ENCODE results near the genes USO1 and CXCL11.

DNA sequence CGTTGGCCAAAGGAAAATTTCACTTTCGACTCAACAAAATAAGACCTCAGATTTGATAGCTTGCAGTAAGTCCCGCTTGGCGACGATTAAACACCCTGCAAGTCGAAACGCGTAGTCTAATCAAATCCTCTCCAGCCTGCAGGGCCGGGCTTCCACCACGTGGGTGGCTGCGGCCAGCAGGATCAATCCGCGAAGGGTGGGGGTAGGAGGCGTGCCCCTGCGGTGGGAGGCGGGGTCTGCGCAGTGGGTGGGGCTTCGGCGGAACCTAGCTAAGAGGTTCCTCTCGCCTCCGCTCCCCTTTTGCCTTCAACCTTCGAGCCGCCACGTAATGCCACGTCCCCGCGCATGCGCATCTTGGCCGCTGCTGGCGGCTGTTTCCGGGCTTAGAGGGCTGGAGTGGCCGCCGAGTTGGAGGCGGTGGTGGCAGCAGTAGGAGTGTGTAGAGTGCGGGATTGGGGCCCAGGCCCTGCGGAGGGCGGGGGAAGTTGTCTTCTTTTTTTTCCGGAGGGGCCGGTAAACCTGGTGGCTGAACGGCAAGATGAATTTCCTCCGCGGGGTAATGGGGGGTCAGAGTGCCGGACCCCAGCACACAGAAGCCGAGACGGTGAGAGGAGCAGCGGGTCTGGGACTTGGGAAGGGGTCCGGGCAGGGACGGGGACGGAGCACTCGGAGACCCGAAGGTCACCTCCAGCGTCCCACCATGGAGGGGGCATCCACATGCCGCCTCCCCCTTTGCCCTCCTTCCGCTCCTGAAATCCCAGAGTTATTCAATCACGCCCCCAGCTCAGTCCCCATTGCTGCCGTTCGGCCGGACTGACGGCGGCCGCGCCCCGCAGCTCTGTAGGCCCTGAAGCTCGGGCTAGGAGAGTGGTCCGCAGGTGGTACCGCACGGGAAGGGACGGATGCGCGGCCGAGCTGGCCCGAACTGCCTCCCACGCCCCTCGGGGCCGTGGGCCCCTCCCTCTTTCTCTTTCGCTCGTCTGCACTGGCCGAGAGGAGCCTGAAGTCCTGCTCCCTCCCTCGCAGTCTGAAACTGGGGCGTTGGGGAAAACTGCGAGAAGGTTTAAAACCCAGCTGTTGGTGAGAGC, at the start of gene USO1:
Gene USO1 (plus strand): TSS at position 296 of the 1,088 bp plus-strand sequence.
- PRO-cap = bidirectional peak, plus-strand start at position 386 of the sequence, minus-strand start at position 92 of the sequence; bidirectional peak, plus-strand start at position 979 of the sequence, minus-strand start at position 1,035 of the sequence

DNA sequence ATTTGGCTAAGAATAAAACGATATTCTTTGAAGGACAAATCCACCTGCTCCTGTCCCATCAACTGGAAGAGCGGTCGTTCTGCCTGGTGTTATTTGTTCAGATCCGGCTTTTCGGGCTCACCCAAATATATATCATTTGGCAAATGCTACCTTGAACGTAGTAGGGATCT, 878 bp downstream of the USO1 start:
- PRO-cap = no peak

DNA sequence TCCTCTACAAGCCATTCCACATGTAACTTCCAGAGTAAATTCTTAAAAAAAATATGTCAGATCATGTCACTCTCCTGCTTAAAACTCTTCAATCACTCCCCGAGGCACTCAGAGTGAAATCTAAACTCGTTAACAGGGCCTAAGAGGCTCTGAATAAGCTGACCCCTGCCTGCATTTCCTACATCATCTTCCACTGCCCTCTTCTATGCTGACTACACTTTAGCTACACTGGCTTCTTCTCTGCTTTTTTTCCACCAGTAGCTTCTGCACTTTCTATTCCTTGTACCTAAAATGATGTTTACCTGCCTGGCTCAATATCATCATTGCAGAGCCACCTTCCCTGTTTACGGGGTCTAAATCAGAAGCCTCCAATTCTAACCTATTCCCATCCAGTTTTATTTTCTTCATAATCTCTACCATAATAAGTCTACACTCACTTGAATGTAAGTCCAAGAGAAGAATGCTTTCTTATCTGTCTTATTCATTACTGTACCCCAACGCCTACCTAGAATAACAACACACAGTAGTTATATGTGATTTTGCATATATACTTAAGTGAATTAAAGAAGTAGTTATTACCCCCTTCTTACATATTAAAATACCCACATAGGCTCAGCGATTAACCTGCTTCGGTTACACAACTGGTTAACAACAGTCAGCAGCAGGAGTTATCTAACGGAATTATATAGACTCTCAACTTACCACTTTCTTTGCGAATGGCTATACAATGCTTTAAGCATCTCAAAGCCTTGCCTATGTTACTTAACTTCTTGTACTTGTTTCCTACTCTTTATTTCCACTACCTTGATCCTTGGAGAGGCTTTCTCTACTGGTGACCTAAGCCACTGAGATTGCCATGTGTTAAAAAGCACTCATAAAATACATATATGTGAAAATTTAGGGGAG, 1.5 kb downstream of the SDAD1 start:
- PRO-cap = no peak

GRCh38 chr4:76035866-76036493, at the start of gene CXCL11:
TSS of gene CXCL11 (minus strand) at chr4:76036070.
- PRO-cap = no peak

DNA sequence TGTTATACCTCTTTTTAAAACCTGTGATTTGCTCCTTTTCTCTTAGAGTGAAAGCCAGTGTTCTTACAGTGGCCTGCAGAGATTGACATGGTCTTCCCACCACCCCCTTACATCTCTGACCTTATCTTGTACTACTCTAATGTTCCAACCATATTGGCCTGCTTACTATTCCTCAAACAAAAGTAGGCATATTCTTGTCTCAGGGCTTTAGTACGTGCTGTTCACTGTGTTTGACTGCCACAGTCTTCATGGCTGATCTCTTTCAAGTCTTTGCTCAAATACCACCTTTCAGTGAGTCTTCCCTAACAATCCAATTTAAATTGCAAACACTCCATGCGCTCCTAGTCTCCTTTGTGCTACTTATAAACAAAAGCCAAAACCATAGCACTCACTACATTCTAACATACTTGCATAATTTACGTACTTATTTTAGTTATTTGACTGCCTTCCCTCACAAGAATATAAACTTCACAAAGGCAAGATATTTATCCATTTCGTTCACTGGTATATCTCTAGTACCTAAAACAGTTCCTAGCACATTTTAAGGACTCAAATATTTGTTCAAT, 1.8 kb upstream of the ART3 start:
- PRO-cap = no peak

DNA sequence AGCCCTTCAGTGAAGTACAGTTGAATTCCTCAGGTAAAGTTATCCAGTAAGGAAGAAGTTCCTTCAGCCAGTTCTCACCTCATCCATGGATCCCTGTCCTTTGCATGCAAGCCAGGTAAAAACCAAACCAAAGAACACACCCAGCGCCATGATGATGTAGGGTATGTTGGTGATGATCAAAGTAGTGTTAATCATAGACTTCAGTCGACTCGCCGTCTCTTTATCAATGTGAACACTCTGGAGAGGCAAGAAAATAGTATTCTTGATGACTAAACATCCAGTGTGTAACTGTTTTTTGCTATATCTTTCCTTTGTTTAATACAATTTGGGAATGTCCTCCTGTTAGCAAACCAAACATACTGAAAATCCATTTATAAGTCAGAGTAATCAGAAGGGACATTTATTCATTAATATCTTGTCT, 15.0 kb upstream of the NUP54 start:
- PRO-cap = no peak

GRCh38 chr4:76194216-76194939, 19.2 kb downstream of the SCARB2 start:
- PRO-cap = no peak

GRCh38 chr4:76198460-76199169, 15.0 kb downstream of the SCARB2 start:
- PRO-cap = no peak

- PRO-cap = no peak
Measured at GRCh38 chr4:76203439-76204141, 10.0 kb downstream of the SCARB2 start.

- PRO-cap = no peak
Measured at GRCh38 chr4:76212668-76213215, 882 bp downstream of the SCARB2 start.

DNA sequence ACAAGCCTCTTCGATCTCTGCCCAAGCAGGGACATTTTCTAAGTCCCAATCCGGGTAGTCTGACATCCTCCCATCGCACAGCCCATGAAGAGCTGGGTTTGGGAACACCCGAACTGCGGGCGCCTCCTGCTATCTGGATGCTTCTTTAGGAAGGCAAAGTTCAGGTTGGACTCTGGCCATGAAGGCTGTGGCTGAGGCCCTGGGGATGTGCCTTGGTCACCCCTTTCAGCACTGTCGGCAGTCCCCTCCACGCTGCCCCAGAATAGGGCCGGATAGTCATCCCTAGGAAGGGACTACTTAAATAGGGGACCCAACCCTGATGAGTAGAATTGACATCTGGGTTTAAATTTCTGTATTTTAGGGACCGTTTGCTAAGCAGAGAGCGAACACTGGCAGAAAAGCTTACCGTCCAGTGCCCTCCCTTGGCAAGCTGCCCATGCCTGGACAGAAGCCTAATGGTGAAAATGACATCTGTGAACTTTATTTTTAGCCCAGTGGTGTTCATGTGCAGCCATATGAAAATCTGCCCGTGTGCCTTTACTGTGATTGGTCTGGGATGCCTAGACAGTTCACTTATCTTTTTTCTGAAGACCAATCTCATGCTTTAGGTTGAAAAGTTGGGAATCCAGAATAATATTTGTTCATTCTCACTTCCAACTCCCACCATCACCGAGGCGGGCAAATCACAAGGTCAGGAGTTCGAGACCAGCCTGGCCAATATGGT, 995 bp downstream of the STBD1 start:
- PRO-cap = no peak

DNA sequence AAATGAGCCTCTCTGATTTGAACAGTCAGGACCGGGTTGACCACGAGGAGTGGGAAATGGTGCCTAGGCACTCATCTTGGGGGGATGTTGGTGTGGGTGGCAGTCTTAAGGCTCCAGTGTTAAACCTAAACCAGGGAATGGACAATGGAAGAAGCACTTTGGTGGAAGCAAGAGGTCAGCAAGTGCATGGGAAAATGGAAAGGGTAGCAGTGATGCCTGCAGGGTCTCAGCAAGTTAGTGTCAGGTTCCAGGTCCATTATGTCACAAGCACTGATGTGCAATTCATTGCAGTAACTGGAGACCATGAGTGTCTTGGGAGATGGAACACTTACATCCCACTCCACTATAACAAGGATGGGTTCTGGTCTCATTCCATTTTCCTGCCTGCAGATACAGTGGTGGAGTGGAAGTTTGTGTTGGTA, 3.0 kb downstream of the STBD1 start:
- PRO-cap = no peak

GRCh38 chr4:76579908-76580600, 145.0 kb downstream of the SHROOM3 start:
- PRO-cap = no peak

DNA sequence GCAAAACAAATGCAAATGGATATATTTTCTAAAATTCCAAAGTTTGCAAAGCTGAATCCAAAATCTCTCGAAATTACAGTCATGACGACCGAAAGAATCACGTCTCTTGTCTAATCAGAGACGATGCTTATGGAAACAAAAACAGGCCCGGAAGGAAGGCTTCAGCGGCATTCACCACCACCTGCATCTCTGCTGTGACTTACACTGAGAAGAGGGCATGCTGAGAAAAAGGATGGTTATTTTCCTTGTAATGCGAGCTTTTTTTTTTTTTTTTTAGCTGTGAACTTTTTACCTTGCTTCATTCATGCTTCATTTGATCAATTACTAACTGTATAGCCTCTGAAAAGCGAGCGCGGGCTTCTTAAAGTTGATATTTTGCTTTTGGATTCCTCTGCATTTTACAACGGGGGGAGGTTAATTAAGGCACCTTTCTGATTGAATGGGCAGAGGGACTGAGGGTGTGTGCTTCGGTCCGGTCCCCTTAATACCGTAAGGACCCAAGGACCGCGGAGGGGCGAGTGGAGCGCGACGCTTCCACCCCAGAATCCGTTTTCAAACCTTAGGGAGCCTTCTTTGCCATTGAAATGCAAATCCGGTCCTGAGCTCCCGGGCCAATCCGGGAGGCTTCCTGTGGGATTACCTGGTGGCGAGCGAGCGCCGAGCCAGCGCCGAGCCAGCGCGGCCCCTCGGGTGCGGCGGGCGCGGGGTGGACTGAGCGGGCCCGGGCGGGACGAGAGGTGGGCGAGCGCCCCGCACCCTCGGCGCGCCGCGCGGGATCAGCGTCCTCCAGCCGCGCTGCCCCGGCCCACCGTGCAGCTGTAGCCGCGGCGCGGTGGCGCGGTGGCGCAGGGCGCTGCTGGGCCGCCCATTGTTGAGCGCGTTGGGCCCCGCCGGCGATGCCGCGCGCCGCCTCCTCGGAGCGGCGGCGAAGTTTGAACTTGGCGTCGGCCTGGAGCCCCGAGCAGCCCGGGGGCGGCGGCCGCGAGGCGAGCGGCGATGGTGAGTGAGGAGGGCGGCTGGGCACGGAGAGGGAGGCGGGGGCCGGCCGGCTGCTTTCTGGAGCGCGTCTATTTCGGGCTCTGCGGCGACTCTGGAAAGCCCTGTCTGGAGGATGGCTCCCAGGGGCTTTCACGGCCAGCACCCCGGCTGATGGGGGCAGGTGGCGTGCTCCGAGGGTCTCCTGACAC, 208.8 kb downstream of the SOWAHB start:
- PRO-cap = bidirectional peak, plus-strand start at position 633 of the sequence, minus-strand start at position 548 of the sequence

DNA sequence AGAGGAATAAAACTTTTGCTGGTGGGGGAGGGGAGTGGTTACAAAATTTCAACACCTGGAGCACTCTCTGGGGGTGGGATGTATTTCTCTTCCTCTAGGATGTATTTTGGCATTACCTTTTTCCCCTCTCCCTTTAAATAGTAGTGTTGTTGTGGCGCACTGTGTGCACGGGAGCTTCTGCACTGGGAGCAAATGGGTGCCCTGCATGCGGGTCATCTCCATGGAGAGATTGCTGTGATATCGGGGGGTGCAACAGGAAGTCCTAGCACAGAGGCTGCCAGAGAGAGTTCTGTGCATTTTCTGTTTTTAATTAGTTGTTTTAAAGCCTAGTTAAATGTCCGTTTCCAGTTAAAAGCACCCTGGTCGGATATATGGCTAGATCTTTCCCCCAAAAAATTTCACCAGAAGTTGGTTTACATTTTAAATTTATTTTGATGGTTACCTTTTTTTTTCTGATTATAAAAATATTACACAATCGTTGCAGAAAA, 207.6 kb downstream of the SOWAHB start:
- PRO-cap = bidirectional peak, plus-strand start at position 265 of the sequence, minus-strand start outside the sequence

DNA sequence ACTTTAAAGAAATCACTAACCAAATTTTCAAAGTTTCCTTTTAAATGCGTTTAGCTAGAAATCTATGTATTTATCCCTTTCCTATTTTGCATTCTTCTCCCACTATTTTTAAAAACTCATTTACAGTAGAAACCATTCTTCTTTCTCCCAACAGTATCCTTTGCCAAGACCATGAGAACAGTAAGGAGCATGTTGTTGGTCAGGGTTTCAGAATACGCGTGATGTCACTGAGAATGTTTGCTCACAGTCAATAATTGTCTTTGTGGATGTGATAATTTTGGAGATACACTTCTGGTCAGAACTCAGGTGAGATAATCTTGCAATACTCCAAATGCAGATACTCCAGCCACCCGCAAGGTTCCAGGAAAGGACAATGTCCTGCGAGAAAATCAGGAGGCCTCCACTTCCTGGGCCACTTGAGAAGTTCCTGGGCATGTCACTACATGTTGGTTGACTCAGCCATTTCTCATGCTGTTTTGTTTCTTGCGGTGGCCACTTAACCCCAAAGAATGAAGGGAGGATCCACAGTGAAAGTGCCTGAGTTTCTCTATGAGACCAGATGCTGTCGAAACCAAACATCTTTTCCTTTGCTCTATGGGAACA, 116.2 kb downstream of the SOWAHB start:
- PRO-cap = no peak

GRCh38 chr4:76801387-76802266, 96.3 kb downstream of the SOWAHB start:
- PRO-cap = no peak

DNA sequence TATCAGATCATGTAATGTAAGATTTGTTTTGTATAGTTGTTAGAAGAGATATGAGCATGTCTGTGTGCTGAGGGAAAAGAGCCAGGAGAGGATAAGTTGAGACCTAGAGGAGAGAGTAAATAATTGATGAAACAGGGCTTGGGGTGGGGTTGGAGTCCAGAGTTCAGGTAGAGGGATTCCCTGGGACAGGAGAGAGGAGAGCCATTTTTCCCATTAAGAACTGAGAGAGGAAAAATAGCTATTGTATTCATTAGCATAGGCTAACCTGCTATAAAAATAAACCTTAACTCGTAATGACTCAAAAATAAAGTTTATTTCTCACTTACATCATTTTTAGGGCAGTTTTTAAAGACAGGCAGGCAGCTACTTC, 4.6 kb upstream of the SOWAHB start:
- PRO-cap = no peak

GRCh38 chr4:77002794-77003162, 53.2 kb downstream of the SEPTIN11 start:
- PRO-cap = no peak

DNA sequence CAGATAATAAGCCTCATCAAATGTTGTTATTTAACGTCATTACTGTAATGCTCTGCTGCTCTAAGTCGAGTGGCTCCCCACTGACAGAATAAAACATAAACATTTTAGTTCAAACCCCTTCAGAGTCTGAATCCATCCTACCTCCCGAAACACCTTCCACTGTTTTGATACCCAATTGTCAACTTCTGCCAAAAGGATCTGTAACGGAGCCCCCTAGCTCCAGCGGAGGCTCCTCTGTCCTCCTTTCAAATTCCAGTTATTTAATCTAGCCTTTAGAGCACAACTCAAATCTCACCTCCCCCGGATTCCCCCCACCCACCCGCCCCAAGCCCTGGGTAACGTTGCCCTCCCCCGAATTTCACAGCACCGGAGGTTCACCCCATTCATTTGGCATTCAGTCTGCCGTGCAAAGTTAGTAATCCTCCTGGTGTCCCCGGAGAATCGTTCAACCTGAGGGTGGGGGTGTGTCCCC, 1.1 kb downstream of the CCNI start:
- PRO-cap = unidirectional peak, minus-strand start at position 258 of the sequence